ENCODE measurements around the gene APCDD1L.

GRCh38 chr20:58407960-58408478, 19.0 kb downstream of the VAPB start:
- RRBS = no CpG with 5 or more reads among the region's 1 CpG

GRCh38 chr20:58515161-58515622, at the start of gene APCDD1L:
APCDD1L (minus strand) TSS chr20:58515399.
- RRBS = no CpG with 5 or more reads among the region's 19 CpGs

DNA sequence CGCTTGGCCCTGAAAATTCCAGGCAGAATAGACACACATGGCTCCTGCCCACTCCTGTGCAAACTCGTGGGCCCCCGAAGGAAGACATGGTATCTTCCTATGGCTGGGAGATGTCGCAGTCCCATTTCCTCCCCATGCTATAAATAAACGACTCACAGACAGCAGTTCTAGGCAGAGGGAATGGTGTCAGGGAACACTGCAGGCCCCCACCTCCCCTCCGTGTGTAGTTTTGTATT, 29.6 kb downstream of the NPEPL1 start:
- RRBS = no CpG with 5 or more reads among the region's 6 CpGs

DNA sequence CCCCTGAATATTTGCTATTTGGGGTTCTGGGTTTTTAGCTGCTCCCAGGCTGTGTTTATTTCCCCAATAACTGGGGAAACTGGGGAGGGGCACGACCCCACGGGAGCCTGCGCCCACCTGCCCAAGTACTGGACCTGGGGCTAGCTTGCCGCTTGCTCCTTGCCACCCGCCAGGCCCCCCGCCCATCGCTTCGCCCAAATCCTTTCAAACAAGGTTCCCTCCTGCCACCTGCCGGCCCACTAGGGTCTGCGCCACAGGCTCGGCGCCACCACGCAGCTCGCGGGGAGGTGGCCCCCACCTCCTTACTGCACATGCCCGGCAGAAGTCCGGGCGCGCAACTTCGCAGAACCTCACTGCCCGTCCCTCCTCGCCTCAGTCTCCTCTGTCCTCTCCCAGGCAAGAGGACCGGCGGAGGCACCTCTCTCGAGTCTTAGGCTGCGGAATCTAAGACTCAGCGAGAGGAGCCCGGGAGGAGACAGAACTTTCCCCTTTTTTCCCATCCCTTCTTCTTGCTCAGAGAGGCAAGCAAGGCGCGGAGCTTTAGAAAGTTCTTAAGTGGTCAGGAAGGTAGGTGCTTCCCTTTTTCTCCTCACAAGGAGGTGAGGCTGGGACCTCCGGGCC, 51.7 kb upstream of the GNAS start:
- RRBS = 26% methylated on average over 16 of the region's 31 CpGs

DNA sequence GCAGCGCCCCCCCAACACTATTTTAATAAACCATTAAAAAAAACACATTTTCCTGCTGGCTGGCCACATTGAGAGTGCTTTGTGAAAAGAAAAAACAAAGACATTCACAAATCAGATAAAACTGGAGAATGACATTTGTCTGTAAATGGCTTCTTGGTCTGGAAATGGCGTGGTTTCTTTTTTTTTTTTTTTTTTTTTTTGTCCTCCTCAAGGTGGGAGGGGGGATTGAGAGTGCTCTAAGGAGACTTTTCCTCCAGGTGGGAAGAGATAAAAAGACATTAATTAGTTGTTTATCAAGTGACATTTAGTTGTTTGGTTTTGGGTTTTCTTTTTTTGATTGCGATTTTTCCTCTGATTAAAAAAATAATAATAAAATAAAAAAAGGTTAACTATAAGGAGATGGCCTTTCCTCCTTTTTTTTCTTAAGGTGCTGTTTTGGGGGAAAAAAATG, 1.7 kb downstream of the GNAS start:
- RRBS = no CpG with 5 or more reads among the region's 3 CpGs

DNA sequence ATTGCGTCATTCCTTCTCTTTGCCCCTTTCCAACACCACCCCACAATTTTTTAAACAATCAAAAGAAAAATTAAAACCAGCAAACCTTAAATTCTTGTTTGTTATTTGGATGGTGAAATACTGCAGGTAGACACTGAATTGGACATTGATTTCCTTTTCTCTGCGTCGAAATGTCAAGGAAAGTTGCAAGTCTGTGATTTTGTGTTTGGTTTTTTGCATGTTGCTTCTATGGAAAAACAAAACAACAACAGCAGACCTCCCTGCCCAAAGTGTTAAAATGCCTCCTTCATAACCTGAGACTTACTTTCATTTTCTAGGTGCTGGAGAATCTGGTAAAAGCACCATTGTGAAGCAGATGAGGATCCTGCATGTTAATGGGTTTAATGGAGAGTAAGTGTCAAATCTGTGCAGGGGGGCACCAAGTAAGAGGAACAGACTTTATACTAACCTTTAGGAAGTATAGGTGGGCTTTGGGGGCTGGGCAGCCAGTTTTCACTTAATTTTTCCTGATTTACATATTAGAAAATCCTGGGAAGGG, 4.1 kb downstream of the GNAS start:
- RRBS = no CpG with 5 or more reads among the region's 3 CpGs

GRCh38 chr20:58895833-58896057, 4.5 kb downstream of the GNAS start:
- RRBS = 84% methylated on average over 4 of the region's 7 CpGs

- RRBS = 79% methylated on average over 4 of the region's 22 CpGs
These were observed 2.0 kb downstream of the CTSZ start for GRCh38 chr20:59004598-59005868.

- RRBS = no CpG with 5 or more reads among the region's 13 CpGs
These were observed 1.9 kb downstream of the TUBB1 start for GRCh38 chr20:59020729-59021894.

DNA sequence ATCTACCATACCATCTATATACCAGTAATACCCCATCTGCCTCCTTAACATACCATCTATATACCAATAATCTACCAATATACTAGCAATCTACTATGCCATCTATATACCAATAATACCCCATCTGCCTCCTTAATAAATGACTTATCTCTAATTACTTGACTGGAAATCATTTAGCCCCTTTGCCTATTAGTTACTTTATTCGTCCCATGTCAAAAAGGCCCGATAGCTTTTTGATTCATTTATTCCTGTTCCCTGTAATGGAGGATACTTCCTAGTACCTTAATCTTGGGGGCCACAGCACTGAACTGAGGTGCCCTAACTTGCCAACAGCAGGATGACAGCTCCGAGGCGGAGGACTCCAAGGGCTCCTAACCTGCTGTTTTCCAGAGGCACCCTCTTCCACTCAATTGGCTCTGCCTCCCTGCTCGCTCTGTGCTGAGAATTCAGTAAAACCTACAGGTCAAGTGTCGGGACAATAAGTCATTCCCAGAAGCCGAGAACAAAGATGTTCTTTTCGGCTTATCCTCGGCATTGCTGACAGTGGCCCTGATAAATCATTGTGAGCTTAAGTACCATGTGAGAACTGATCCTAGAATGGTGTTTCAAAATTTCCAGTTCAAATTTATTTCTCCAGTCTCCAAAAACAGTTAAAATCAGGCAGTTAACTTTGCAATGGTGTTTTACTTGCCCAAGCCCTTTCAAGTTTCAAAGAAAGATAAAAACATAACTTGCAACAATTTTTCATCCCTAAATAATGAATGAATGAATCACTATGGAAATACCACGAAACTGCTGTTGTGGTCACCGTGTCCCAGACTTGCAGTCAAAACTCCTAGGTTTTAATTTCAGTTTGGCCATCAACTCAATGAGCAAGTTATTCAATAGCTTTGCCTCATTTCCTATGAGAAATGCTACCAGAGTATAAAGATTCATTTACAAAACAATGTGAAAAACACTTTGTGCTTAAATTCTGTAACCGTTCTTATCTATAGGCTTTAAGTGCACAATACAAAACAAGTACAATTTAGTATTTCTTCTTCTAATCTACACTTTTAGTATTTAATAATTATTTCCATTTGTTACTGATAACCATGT, 4.5 kb downstream of the ATP5F1E start:
- RRBS = no CpG with 5 or more reads among the region's 12 CpGs

- RRBS = no CpG with 5 or more reads among the region's 3 CpGs
These were observed 1.2 kb upstream of the PRELID3B start for GRCh38 chr20:59043761-59044262.

DNA sequence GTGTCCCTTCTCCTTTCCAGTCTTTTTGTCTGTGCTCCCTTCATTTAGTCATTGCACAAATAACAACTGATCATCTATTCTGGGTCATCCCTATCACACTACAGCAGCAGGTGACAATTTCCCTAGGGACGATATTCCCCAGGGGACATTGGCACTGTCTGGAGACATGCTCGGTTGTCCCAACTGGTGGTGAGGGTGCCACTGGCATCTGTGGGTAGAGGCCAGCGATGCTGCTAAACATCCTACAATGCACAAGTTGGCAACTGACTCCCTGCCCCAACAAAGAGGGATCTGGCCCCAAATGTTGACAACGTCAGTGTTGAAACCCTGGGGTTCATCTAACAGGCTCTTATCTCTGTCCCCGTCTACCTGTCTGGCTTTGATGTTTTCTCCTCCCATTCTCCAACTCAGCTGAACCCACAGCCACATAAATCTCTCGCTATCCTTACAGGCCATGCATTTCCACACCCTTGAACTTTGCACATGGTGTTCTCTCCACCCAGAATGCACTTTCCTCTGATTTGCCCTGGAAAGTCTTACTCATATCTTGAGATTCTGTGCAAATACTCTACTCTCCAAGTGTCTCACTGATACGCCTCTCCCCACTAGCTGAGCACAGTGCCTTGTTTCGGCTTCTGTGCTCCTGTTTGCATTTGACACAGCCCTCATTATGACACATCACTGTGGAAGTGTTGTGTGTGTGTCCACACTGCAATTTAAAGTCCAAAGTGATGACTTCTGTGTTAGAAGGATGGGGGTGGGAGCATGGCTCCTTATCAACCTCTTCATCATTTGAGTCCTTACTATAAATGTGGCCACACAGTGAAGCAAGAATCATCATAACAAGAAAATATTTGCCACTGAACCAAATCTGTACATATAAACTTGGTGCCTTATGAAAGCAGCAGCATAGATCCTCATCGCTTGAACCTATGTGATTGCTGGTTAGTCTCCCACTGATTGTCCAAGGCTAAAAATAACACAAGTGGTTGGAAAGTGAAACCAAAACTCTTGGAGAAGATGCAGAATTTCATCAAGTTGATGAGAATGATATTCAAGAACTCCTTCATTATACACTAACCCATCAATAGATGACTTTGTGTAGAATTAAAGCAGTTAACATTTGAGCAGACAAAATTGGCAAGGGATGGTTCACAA, 5.4 kb upstream of the PRELID3B start:
- RRBS = no CpG with 5 or more reads among the region's 9 CpGs

DNA sequence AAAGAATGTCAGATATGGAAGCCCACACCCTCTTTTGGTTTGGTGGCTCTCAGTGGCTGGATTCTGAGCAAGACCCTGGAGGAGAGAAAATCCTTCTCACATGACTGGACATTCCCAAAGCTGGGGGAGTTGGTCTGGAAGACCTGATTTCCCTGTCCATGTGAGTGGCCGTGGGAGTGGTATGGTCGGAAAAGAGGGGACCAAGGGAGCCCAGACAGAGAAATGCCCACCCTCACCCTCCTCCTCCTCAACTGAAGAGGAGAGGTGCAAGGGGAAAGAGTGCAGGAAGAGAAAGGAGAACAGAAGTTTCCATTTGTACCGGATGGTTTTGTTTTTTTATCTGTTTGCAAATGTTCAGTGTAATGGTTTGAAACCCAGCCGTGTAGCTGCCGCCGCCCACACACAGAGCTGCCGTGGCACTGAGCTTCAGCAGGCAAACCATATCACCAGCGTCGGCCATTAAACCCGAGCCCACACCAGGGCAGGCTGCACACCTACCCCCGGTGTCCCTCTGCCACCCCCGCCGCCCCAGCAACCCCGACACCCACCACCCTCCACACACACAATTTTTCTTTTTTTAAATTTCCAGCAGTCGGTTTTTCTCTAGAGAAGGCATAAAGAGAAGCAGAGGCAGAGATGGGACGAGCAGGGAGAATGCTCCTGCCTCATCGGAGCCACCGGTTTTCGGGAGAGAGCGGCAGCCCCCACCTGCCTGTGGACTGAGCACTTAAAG, 17.8 kb upstream of the ZNF831 start:
- RRBS = no CpG with 5 or more reads among the region's 20 CpGs

- RRBS = 0% methylated on average over 1 of the region's 23 CpGs
These were observed 13.8 kb upstream of the ZNF831 start for GRCh38 chr20:59149498-59150619.

GRCh38 chr20:59179105-59179682, 15.6 kb downstream of the ZNF831 start:
- RRBS = no CpG with 5 or more reads among the region's 13 CpGs

GRCh38 chr20:59195512-59196056, 32.0 kb downstream of the ZNF831 start:
- RRBS = 8% methylated on average over 1 of the region's 12 CpGs

- RRBS = no CpG with 5 or more reads among the region's 5 CpGs
These were observed 113.0 kb downstream of the SYCP2 start for GRCh38 chr20:59820384-59820835.

- RRBS = no CpG with 5 or more reads among the region's 4 CpGs
These were observed 107.3 kb downstream of the SYCP2 start for GRCh38 chr20:59826202-59826501.

- RRBS = no CpG with 5 or more reads among the region's 3 CpGs
These were observed 7.6 kb downstream of the SYCP2 start for GRCh38 chr20:59925641-59926481.

DNA sequence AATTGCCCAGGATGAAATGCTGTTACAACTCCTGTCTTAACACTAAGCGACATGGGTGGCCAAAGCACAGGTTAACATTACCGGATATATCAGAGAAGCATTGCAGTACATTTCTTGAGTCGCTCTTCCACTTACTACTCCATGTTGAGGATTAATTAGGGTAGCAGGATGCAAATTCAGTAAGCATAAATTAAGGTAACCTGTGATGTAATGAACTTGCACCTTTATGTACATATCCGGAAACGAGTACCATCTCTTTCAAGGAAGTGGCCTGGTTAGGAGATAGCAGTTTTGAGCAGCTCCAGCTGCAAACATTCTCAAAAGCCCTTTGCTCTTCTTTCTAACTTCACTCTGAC, 8.6 kb downstream of the FAM217B start:
- RRBS = no CpG with 5 or more reads among the region's 5 CpGs

All from T47D (cell line).